ENCODE data around the gene SLC25A39.

DNA sequence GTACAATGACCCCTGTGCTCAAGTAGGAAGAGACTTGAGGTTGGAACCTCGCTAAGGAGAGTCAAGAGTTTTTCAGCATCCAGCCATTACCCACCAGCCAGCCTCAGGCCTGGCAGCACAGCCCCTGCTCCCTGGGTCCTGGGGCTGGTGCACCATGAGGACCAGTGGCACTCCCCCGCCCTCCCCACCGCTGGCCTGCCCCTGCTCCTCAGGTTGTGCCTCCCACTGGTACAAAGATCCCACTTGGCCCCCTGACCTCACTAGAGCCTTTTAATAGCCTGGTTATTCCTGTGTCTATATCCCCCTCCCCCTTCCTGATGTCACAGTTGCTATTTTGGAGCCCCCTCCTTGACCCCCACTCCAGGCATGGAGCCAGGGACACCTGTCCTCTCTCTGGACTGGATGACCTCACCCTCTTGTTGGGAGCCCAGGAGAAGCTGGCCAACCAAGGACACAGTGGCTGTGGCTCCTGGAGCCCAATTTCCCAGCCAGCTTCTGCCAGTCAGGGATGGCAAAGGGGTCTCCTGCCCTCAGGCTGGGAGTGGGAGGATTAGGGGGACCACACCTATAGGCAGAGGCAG lies 11.2 kb downstream of the HDAC5 start:
- PRO-cap: no peak
- RAMPAGE, long total RNA: no peak

DNA sequence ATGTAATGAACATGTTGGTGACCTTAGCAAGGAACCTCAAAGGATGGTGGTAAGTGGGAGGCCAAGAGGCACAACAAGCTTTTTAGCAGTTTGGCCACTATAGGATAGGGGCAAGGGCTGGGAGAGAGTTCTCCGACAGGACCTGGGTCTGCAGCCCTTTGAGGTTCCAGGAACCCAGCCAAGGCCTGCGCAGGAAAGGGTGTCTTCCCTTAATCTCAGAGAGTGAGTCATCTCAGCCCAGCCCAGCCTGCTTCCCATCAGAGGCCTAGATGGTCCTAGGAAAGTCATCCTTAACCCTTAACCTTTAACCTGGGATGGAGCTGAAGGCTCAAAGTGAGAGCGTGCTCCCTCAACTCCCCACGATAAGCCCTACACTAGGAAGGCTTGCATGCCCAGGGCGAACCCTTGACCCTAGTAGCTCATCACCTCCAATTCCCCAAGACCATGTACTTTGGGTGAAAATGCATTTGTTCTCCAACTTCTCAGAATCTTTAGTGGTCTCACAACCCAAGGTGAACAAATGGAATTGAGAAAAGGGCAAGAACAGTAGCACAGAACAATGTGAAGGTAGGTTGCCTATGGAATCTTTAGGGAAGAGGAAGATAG lies 4.7 kb upstream of the ATXN7L3 start:
- PRO-cap: no peak
- RAMPAGE, long total RNA: no peak

DNA sequence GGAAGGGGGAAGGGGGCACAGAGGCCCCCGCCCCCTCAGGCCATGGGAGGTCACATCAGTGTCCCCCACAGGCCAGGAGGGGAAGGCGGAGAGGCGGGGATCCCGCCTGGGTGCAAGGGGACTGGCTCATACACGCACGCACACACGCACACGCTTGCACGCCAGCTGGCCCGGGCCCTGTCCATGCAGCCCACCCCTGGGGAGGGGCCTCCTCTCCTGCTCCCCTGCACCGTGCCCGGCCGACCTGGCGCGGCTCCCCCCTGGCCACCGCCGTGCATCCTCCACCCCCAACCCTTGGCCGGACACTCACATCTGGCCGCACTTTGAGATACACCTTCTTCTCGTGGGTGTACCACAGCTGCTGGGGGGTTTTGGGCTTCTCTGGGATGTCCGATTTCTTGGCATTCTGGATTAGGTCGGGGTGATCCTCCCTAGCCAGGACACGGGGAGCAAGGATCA lies 6.9 kb downstream of the UBTF start:
- PRO-cap: no peak
- RAMPAGE, long total RNA: no peak

- PRO-cap: no peak
- RAMPAGE, long total RNA: no peak
These were observed 536 bp downstream of the UBTF start for GRCh38 chr17:44218936-44219341.

DNA sequence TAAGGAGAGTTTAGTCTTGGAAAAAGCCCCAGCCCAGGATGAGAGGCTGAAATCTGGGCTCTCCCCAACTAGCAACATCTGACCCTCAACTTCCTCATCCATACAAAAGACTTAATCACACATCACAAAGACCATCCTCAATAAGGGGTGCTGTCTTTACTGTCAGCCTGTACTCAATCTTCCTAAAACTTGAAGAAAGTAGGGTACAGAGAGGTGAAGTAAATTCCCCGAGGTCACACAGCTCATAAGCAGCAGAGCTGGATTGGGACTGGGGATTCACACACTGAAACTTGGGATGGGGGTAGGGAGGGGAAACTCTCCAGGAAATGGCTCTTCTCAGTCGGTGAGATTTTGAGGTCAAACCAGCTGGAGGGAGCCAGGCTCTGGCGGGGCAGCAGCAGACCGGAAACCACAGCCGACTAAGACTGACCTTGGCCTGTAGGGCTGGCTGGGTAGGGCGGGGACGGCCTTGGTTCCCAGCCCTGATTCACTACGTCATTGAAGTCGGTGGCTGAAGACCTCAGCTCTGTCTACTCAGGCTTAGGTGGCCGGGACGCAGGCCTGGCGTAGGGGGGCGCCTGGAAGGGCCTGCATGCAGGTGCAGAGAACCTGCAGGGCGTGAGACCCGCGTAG lies 11.6 kb upstream of the SLC4A1 start:
- PRO-cap: no peak
- RAMPAGE, long total RNA: no peak

DNA sequence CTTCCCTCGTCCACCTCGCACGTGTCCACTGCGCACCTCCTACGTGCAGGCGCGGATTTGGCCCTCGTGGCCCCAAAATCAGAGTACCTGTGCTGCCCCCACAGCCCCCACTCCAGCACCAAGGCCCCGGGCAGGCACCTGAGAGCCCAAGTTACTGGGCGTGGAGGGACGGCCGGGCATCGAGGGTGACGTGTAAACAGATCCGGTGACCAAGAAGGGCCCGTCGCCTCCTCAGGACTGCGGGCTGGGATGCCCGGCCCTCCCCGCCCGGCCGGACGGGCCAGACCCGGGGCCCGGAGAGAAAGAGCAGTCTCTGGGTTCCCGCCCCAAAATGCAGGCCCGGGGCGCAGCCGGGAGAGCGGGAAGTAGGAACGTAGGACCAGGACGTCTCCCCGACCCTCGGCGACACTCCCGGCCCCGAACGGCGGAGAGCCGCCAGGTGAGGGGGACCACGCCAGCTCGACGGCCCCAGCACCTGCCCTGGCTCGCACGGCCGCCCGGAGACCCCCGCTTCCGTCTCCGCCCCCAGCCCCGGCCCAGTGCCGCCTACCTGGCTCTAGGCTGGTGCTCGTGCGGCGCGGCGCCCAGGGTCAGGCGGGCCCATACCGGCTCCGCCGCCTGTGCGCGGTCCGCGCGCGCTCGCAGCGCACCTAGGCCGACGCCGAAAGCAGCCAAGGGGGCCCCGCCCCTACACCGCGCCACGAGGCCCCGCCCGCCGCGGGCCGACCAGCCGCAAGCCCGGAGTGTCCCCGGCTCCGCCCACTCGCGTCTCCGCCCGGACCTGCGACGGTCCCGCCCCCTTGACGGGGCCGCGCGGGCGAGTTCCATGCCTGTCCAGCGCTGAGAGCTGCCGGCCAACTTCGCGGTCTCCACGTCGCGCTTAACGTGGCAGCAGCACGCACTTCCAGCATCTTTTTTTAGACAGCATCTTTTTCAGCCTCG lies at the start of gene SLC25A39:
Gene SLC25A39, minus strand, starts transcription at position 663 of the 942 bp plus-strand sequence.
- PRO-cap: bidirectional peak, plus-strand start at position 822 of the sequence, minus-strand start at position 641 of the sequence
- RAMPAGE, long total RNA: no peak

GRCh38 chr17:44352634-44353115 lies 7.6 kb downstream of the GRN start:
- PRO-cap: no peak
- RAMPAGE, long total RNA: no peak

DNA sequence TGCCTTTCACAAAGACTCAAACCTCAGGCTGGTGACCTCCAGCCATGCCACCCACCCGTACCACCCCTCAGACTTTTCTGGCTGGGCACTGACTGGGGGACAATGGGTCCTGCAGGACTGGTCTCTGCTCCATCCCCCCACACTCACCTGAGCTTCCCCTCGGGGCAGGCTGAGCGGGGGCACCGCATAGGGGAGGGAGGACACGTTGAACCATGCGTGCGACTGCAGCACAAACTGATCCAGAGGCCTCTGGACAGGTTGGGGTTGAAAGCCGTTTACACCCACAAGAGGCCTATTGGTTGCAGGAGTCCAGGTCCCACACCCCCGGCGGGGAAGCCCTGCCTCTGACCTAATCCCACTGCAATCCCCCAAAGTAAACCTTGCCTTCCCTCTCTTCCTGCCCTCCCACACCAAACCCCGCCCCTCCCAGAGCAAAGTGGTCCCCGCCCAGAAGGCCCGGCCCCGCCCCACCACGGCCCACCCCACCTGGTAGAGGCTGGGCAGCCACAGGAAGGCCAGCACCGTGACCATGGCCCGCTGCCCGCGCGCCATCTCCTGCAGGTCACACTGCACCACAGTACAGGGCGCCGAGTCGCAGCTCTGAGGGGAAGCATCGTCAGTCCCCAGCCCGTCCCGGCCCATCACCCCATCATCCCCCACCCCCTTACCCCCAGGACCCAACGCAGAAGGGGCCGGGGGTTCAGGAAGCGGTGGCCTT lies 11.0 kb upstream of the FAM171A2 start:
- PRO-cap: no peak
- RAMPAGE, long total RNA: no peak

- PRO-cap: no peak
- RAMPAGE, long total RNA: no peak
These were observed 27.8 kb upstream of the MEIOC start for GRCh38 chr17:44628120-44629310.

- PRO-cap: no peak
- RAMPAGE, long total RNA: no peak
These were observed 459 bp upstream of the GJC1 start for GRCh38 chr17:44830540-44830951.

DNA sequence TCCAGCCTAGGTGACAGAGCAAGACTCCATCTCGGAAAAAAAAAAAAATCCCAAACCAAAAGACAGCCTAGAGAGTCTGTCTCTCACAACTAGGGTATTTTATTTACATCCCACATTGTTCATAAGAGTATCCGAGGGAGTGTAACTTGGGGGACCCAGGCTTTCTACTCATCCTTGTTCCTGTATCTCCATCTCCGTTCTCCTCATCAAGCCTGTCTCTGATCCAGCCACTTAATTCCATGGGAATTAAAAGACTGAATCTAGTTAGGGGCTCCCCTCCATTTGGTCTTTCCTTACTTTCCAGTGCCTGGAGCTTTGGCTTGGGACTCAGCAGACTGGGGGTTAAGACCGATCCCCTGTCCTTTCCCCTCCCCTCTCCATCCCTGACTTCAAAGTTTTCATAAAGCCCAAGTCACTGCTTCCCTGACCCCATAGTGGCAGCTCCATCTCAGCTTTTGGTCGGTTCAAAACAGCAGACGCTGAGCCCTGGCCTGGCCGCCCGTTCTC lies 1.7 kb upstream of the HIGD1B start:
- PRO-cap: no peak
- RAMPAGE, long total RNA: no peak

GRCh38 chr17:44848853-44849275 lies 1.2 kb downstream of the HIGD1B start:
- PRO-cap: no peak
- RAMPAGE, long total RNA: no peak

DNA sequence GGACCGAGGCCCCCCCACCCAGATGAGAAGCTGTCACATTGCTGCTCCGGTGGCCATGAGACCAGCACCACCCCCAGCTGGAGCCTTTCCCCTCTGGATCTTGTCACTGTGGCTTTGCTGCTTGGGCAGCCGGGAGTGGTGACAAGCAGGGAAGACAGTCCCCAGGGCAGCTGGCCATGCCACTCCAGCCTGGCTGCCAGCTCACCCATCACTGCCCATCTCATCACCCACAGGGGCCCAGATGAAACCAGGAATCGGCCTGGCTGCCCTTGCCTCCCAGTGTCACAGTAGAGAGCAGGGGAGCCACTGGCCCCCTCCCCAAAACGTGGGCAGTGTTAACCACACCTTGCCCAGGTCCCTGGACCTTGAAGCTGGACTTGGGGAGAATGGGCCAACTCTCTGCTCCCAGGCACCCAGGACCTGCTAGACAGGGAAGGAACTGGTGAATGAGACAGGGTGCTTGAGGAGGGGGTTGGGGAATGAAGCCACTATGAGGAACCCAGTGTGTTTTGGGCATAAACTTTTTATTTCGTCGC lies 12.5 kb upstream of the C1QL1 start:
- PRO-cap: no peak
- RAMPAGE, long total RNA: no peak

GRCh38 chr17:45046844-45047543 lies 4.4 kb downstream of the DCAKD start:
- PRO-cap: no peak
- RAMPAGE, long total RNA: no peak

DNA sequence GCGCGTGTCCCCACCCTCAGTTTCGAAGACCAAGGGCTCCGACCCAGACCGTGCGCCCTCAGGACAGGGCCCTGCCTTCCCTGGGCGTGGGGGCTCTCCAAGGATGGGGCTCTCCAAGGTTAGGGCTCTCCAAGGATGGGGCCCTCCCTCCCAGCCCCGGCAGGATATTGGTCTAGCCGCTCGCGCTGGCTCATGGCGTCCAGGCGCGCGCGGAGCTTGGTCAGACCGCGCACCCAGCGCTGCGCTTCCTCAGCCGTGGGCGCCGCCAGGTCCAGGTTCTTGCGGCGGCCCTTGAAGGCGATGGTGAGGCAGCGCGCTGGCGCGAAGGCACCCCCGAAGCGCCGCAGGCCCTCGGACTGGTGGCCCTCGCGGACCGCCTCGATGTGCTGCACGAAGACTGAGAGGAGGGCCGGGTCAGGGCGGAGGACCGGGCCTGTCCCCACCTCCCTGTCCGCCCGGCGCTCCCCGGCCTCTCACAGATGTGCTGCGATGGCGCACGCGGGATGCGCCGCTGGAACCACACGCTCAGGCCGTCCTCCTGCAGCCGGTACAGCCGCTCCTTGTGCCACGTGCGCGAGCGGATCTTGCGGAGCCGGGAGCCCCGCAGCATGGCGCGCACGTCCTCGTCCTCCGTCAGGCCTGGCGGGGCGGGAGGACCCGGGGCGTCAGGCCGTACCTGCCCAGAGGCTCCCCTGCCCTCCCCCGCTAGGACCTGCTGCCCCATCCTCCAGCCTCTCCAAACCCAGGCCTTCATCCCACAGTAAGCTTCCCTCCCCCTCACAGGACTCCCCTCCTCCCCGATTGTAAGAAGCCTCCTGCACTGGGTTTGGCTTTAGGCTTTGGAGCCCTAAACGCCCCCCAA lies 11.3 kb downstream of the PLCD3 start:
- PRO-cap: no peak
- RAMPAGE, long total RNA: no peak

DNA sequence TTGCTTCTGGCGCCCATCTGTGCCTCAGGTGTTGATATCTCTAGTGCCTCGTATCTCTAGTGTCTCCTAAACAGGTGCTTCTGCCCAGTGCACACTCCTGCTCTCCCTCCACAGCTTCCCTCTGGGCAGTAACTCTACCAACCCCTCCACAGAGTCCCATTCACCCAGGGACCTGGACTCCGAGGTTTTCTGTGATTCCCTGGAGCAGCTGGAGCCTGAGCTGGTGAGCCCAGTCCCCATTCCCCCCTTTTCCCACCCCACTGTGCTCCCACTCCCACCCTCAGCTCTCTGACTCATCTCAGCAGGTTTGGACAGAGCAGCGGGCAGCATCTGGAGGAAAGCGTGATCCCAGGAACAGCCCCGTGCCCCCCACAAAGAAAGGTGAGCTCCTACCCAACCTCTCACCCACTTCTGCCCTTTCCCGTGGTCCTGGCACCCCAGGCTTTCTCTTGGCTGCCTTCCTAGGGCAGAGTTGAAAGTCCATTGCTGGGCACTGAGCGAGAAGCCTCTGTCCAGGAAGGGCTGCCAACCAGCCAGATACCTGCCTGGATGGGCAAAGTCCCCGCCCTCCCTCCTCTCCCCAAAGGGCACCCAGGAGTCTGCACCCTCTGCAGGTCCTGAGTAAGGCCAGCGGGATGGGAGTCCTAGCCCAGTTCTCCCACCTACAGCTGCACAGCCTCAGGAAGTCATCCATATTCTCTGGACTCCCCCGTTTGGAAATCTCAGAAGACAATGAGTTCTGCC lies 2.3 kb downstream of the ACBD4 start:
- PRO-cap: no peak
- RAMPAGE, long total RNA: no peak

GRCh38 chr17:45146436-45147145 lies 1.7 kb upstream of the HEXIM1 start:
- PRO-cap: no peak
- RAMPAGE, long total RNA: no peak

- PRO-cap: bidirectional peak, plus-strand start at chr17:45148478, minus-strand start at chr17:45148159
- RAMPAGE, long total RNA: no peak
These were observed 273 bp upstream of the HEXIM1 start for GRCh38 chr17:45148013-45148390.

DNA sequence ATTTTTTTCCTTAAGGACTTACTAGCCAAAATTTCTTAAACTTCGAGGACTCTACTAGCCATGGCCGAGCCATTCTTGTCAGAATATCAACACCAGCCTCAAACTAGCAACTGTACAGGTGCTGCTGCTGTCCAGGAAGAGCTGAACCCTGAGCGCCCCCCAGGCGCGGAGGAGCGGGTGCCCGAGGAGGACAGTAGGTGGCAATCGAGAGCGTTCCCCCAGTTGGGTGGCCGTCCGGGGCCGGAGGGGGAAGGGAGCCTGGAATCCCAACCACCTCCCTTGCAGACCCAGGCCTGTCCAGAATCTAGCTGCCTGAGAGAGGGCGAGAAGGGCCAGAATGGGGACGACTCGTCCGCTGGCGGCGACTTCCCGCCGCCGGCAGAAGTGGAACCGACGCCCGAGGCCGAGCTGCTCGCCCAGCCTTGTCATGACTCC lies 873 bp downstream of the HEXIM1 start:
- PRO-cap: no peak
- RAMPAGE, long total RNA: no peak

GRCh38 chr17:45170514-45170787 lies 8.8 kb downstream of the HEXIM2 start:
- PRO-cap: no peak
- RAMPAGE, long total RNA: no peak

Data from Karpas-422 (cell line).